Metastatic Lung Carcinoma in the Adrenal Gland (tissue), 1 donor: ENCODE measurements around a stretch of chr2.

DNA sequence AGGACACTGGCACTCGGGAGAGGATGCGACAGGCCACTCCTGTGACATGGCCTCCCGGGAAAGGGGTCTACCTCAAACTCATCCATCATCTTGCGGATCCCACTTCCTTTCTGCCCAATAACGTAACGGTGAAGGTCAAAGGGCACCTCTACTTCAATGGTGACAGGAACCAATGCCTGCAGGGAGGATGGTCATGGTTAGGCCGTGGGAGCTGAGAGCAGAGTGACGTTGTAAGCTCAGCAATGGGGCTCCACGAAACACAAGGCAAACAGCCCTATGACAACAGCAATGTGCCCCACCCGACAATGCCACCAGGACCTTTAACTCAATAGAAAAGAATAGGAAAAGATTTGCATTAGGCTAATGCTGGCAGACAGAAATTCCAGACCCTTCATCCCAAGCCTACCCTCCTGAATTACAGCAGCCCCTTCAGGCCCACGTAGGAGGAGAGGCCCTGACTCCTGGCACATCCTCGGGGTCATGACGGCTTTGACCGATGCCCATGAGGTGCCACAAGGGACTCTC, 47.0 kb downstream of the ANO7 start:
- PRO-cap: no peak

GRCh38 chr2:241262449-241263199, 52.8 kb downstream of the HDLBP start:
- PRO-cap: no peak

DNA sequence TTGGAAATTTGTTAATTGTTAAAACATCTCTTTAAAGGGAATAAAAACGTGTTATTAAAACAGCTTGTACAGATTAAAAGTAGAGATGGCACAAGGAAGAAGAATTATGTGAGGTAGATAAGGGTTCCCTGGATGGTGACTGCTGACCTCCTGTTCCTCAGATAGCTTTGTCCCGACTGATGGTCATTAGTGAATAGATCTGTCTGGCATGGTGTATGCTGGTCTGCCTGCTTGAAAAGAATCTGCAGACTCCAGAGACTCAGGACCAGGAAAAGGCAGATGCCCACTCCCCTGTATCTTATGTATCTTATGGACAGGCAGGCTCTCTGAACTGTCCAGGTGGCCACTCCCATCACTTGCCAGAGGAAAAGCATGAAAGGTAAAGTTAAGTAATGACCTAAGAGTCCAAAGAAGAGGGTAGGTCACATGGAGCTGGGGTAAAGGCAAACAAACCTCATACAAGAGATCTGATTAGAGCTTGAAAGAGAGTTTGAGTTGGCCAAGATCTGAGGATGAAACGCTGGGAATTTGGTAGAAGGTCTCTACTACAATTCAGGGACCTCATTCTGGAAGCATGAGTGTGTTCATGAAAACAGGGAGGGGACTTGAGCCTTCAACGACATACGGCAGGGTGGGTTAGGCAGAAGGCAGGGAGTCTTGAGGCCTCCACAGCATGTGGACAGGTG, 5.4 kb upstream of the FARP2 start:
- PRO-cap: no peak

GRCh38 chr2:241552113-241552675, 6.4 kb upstream of the BOK start:
- PRO-cap: no peak

DNA sequence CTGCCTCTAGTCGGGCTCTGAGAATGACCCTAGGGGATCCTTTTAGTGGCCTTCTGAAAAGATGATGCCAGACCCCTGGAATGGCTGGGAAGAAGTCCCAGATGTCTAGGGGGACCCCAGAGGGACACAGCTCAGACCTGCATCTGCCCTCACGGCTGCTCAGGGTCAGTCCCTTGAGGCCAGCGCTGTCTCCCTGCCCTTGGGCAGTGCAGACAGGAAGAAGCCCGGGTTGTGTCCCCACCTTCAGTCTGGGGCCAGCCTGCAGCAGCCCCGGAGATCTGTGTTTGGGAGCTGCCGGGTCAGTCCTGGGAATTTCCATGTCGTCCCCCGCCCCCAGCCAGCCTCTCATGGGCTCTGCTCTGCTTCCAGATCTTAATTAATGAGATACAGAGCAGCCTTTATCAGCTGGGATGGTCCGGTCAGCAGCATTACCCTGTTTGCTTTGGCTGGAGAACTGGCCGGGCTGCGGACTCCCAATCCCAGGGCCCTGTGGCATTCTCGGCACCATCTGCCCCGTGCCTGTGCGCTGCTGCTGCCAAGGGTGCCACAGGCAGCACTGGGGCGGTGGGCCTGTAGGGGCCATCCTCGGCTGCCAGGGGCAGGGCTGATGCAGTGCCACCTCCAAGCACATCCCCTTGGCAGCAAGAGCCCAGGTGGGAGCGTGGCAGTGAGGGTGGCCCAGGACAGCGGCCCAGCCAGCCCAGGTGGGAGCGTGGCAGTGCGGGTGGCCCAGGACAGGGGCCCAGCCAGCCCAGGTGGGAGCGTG, 2.4 kb downstream of the BOK start:
- PRO-cap: no peak

GRCh38 chr2:241672841-241673403, 13.7 kb downstream of the DTYMK start:
- PRO-cap: no peak

DNA sequence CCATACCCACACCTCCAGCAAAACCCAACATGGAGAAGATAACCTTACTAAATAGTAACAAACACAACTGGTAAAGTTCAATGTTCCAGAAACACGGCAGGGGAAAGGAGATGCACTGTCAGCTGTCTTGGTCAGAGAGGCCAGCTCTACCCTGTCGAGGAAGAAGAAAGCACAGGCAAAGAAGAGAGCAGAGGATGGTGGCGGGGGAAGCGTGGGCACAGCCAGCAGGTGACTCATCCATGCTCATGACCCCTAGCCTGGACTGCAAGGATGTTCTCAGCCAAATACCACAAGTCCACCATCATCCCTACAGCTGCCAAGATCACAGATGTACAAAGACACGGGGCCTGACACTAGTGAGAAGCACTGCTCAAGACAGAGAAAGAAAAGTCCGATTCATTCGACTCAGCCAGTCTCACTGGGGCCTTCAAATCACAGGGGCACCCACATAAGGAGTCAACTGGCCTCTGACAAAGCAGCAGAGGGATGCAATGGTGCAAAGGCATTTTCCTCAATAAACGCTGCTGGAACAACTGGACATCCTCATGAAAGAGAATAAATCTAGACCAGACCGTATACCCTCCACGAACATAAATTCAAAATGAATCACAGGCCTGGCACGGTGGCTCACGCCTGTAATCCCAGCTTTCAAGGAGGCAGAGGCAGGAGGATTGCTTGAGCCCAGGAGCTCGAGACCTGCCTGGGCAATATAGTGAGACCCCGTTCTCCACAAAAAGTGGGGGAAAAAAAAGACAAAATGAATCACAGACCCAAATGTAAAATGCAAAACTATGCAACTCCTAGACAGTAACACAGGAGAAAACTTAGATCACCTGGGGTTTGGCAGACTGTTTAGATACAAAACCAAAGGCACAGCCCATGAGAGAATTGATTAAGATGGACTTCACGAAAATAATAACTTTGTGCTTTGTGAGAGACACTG, 5.5 kb downstream of the DTYMK start:
- PRO-cap: no peak

DNA sequence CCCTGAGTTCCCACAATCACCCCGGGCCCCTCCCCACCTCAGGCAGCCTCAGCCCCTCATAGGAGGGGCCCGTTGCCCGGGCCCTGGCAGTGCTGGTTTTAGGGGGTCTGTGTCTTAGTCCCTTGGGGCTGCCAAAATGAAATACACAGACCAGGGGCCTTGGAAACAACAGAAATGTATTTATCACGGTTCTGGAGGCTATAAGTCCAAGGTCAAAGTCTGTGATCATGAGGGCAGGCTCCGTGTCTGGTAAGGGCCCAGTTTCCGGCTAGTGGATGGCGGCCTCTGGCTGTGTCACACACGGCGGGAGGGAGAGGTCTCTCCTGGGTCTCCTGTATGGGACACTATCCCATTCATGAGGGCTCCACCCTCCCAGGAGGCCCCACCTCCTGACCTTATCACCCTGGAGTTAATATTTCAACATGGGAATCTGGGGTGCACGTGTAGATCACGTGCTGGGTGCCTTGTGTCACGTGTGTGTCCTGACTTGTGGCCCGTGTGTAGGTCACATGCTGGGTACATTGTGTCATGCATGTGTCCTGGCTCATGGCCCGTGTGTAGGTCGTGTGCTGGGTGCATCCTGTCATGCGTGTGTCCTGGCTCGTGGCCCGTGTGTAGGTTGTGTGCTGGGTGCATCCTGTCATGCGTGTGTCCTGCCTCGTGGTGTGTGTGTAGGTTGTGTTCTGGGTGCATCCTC, 9.9 kb downstream of the NEU4 start:
- PRO-cap: no peak

- PRO-cap: unidirectional peak, minus-strand start at chr2:241863564
These were observed 4.8 kb upstream of the PDCD1 start for GRCh38 chr2:241863089-241864223.

- PRO-cap: no peak
These were observed 12.6 kb downstream of the RTP5 start for GRCh38 chr2:241881813-241882808.

- PRO-cap: no peak
These were observed 4.6 kb downstream of the FAM240C start for GRCh38 chr2:241895571-241896138.